ENCODE data around the genes TTF1 and GFI1B.

DNA sequence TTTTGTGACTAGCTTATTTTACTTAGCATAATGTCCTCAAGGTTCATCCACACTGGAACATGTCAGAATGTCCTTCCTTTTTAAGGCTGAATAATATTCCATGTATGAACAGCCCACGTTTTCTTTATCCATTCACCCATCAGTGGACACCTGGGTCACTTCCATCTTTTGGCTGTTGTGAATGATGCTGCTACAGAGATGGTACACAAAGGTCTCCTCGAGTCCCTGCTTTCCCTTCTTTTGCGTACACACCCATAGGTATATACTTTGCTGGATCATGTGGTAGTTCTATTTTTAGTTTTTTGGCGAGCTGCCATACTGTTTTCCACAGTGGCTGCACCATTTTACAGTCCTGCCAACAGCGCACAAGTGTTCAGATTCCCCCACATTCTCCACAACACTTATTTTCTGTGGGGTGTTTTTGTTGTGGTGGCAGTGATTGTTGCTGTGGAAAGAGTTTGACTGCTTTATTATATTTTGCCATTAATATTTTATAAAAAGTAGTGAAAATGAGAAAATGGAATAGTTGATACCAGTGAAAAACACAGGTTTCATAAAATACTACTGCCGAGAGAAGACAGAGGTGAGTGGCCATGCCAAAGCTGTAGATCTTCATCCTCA lies 16.2 kb downstream of the RAPGEF1 start:
- RRBS = no CpG with 5 or more reads among the region's 6 CpGs

- RRBS = no CpG with 5 or more reads among the region's 16 CpGs
Measured at GRCh38 chr9:132197763-132198130, 35.9 kb downstream of the NTNG2 start.

DNA sequence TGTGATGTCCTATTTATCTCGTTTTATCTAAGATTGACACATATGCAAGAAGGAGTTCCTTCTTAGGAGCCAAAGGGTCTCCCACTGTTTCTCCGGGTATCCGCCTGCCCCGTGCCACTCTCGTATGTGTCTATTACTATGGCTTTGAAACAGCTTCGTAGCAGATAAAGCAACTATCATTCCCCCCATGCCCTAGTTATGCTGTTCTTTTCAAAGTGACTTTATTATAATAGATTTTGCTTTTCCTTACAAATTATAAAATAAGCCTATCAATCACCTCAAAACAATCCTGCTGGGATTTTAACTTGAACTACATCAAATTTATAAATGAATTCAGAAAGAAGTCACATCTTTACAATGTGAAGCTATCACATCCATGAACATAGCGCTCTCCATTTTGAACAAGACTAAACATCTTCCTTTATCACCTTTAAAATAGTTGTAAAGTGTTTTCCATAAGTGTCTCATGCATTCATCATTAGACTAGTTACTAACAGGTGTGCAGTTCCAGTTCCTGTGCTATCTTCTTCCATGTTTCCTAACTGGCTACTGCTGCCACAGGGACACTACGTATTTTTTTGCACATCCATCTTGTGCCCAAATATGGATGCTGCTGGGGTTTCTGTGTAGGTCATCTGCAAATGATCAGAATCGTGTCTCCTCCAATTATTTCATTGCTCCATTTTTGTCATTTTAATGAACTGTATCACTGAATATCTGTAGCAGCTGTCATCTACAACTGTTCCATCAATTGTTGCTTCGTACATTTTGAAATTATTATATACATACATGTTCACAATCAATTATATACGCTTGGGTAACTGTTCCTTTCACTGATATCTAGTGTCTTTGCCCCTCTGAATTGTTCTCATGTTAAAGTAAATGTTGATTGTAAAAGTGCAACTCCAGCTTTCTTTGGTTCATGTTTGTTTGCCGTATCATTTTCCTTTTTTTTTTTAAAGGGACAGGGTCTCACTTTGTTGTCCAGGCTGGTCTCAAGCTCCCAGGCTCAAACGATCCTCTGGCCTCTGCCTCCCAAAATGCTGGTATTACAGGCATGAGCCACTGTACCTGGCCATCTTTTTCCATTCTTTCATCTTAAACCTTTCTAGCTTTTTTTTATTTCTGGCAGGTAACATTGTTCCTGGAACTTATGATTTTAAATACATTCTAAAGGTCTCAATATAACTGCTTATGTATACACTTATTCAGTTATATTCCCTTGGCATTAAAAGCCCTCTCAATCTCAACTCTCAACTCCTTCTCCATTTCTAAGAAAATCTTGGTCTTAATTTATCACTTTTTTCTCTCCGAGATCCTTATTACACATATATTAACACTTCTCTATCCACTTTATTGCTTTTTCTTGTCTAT lies 37.6 kb downstream of the SETX start:
- RRBS = no CpG with 5 or more reads among the region's 14 CpGs

DNA sequence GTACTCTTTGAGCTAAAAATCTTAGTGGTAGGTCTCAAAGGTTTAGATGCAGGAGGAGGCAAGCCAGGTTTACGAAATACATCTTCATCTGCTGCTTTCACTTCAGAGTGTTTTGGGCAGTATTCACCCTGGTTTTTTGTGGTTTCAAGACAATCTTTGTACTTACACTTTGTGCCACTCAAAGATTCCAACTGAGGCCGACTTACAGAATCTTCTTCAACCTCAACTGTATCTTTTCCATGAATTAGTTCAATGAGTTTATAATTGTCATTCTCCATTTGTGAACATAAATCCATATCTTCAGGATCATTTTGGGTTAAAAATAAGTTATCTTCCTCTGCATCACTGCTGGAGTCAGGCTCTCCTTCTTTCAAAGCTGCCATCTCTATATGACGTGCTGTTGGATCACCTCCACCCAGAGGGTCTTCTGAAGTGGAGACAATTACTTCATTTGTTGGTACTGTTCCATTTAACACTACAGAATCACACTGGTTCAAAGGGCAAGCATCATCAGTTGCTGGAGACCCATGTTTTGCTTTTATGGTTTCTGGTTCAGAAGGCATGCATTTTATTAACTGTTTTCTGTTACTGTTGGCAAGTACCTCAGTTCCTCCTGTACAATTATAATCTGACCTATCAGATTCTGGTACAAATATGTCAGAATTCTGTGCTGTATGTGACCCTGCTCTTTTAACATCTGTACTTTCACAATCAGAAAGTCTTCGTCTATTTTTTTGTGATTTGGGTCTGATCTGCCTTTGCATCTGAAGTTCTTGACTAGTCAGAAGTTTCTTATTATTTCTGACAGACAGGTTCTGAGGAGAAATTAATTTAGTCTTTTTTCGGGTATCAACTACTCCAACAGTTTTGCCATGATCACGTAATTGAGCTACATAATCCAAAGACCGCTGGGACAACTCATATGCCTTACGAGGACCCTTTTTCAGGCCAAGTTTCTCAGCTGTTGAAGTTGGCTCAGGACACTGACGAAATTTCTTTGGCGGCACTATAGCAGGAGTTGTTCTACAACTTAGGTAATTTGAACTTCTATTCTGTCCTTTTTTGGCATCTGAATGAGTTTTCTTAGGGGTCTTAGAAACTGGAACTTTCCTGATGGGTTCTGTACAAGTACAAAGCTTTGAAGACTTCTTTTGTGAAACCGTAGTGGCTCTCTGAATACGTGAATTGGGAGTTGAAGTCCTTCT lies 27.6 kb downstream of the SETX start:
- RRBS = no CpG with 5 or more reads among the region's 12 CpGs

GRCh38 chr9:132406652-132407192 lies at the start of gene TTF1:
Gene TTF1 (minus strand): TSS chr9:132406840.
- RRBS = 3% methylated on average over 2 of the region's 30 CpGs

- RRBS = 93% methylated on average over 3 of the region's 17 CpGs
Measured at GRCh38 chr9:132486972-132487384, 77.0 kb downstream of the CFAP77 start.

DNA sequence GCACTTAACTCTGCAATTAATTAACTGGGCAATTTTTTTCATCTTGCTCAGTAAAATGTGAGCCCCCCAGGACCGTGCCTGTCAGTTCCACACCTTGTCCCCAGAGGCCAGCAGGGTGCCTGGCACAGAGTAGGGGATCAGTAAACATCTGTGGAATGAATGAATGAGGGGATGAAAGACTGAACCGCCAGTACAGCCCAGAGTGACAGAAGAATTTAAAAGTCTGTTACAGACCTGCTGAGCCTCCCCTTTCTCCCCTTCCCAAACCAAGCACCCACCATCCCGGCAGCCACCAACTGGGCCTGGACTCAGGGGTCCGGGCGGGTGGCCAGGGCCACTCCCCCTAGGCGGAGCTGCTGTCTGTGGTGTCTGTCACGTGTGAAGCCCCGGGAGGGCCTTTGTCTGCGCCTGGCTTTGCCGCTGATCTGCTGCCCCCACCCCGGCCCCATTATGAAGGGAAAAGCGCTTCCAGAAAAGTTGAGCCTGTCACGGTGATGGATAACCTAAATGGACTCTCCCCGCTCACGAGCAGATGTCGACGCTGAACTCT lies 36.4 kb upstream of the BARHL1 start:
- RRBS = 7% methylated on average over 8 of the region's 17 CpGs

- RRBS = no CpG with 5 or more reads among the region's 10 CpGs
Measured at GRCh38 chr9:132639206-132639948, 30.4 kb downstream of the DDX31 start.

DNA sequence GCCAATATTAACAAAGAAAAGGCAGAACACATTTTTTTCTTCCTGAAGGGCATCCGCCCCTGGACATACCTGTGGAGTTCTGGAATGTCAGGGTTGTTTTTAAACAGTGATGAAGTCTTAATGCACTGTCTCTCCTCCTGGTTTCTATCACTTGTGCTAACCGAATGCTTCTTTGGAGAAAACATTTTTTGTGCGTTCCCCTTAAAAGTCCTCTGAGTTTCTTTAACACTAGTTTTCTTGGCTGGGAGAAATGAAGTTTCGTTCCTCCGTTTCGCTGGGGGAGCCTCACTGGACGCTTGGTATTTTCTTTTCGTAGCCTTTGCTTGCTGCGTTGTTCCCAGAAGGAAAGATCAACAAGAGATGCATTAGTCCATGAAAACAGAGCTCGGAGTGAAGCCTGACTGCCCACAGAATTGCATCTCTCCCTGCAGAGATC lies 7.4 kb downstream of the DDX31 start:
- RRBS = no CpG with 5 or more reads among the region's 10 CpGs

DNA sequence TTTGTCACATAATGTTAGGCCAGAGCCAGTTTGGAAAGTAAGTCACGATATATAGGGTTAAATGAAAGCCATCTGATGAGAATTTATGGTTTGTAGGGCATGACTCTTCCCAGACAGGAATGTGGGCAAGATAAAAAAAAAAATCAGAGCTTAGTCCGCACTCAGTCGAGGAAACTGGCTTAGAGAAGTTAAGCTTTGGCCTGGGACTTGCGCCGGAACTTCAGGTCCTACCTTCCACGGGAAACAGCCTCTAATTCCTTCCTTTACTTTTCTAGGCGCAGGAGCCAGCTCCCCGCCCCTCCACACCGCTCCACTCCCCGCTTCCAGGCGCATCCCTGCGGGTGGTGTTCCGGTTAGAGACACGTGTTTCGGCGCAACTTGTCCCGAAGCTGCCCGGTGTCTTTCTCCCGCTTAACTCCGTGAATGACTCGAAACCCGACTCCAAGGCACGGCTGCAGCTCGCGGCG lies 411 bp downstream of the DDX31 start:
- RRBS = 5% methylated on average over 17 of the region's 26 CpGs

DNA sequence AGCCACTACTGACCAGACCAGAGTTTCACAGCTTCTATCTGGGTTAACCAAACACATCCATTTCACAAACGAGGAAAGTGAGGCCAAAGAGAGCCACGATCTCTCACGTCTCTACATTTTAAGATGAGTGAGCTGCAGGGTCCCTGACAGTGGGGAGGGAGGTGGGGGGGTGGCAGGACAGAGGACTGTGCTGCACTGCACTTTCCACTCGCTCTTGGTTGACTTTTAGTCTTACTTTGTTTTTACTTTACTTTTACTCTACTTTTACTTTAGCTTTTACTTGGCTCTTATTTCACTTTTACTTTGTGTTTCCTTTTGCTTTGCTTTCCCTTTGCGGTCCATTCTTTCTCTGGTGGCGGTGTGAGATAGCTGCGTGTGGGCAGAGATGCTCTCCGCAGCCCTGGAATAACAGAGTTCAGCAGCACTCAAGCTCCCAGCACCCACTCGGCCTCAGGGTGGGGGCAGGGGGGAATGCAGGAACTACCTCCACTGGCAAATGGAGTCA lies 4.8 kb downstream of the AK8 start:
- RRBS = no CpG with 5 or more reads among the region's 9 CpGs

- RRBS = 7% methylated on average over 2 of the region's 36 CpGs
Measured at GRCh38 chr9:132943484-132944405, 671 bp downstream of the TSC1 start.

DNA sequence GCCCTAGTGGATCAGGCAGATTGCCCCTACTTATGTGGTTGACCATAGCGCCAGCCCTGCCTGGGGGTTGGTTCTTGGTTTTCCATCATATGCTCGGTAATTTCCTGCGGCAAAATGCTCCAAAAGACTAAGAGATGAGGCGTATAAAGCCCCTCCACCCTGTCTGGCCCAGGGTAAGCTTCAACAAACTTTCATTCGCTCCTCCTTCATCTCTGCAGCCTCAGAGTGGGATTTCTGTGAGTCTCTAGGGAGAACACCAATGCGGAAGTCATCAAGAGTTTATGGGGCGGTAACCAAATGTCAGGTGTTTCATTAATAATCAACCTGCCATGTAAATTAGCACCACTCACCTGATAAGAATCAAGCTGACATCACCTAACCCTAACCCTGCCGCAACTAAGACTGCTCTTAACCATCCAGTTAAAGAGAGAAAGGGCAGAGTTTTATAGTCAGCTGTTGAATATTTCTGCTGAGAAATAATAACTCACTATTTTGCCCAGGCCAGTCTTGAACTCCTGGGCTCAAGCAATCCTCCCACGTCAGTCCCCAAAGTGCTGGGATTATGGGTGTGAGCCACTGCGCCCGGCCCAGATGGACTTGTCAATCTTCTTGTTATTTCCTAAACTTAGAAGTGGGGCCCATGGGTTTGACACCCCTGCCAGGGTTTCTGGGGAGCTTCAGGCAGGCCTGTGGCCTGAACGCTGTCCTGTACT lies 7.8 kb upstream of the GFI1B start:
- RRBS = no CpG with 5 or more reads among the region's 12 CpGs

GRCh38 chr9:132978425-132978888 lies at the start of gene GFI1B:
Gene GFI1B (plus strand): TSS chr9:132978694.
- RRBS = no CpG with 5 or more reads among the region's 16 CpGs

DNA sequence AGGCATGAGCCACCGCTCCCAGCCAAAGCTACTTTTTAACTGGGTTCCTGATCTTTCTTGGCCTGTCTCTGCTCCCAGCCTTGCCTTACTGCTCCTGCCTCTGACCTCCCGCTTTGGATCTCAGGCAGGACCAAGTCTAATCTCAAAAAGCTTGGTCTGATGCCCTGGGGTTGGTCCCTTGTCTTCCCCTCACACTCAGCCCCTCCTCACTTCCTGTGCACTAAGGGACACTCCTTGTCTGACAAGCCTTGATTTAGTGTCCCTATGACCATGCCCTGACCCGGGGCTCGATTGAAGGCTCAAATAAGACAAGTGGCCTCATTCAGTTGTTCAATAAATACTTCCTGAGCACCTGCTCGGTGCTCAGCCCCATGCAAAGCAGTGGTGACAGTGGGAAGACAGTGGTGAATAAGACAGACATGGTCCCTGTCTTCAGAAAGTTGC lies 3.6 kb upstream of the GTF3C5 start:
- RRBS = no CpG with 5 or more reads among the region's 5 CpGs

DNA sequence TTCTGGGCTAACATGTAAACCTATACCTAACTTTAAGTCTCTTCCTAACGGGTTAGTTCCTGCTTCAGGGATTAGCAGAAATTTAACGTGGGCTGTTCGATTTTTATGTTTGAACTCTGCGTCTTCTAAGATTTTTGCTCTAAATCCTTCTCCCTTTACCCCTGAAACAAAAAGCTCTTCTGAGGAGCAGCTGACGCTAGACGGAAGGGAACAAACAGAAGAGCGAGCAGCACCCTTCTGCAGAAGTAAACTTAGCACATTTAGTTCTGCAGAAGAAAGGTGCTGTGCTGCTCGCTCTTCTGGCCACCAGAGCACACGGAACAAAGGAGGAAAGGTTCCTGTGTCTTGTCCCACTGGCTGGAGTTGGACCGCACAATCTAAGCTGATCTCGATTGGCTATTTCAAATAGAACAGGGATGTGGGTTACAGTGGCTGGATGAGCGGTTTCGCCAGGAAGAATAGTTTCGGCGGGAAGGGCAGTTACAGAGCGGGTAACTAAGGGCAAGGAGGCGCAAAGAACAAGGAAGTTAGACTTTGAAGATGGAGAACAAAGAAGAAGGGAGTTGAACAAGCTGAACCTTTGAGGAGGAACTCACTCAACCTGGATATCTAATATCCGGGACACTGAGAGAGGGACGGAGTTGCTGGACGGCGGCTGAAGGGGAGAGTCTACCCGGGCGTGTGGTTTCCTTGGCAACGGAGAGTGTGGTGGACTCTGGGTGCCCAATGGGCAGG lies 7.0 kb downstream of the GTF3C5 start:
- RRBS = 98% methylated on average over 5 of the region's 24 CpGs

- RRBS = no CpG with 5 or more reads among the region's 5 CpGs
Measured at GRCh38 chr9:133139893-133140194, 18.8 kb upstream of the RALGDS start.

DNA sequence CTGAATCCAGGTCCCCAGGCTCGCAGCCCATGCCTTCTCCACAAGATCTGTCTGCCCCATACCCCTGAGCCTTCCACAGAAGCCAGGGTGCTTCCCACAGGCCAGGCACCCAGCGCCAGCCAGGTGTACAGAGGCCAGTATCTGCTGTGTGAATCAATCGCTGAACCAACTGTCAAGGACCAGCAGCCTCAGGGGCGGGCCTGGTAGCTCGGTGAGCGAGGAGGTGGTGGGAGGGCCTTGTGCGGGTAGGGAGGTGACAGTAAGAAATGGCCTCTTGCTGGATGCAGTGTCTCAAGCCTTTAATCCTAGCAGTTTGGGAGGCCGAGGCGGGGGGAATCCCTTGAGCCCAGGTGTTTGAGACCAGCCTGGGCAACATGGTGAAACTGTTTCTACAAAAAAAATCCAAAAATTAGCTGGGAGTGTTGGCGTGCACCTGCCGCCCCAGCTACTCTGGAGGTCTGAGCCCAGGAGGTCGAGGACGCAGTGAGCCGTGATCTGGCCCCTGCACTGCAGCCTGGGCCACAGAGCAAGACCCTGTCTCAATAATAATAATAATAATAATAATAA lies 20.4 kb downstream of the GBGT1 start:
- RRBS = no CpG with 5 or more reads among the region's 14 CpGs

- RRBS = 53% methylated on average over 3 of the region's 58 CpGs
Measured at GRCh38 chr9:133143916-133144911, 19.5 kb downstream of the GBGT1 start.

DNA sequence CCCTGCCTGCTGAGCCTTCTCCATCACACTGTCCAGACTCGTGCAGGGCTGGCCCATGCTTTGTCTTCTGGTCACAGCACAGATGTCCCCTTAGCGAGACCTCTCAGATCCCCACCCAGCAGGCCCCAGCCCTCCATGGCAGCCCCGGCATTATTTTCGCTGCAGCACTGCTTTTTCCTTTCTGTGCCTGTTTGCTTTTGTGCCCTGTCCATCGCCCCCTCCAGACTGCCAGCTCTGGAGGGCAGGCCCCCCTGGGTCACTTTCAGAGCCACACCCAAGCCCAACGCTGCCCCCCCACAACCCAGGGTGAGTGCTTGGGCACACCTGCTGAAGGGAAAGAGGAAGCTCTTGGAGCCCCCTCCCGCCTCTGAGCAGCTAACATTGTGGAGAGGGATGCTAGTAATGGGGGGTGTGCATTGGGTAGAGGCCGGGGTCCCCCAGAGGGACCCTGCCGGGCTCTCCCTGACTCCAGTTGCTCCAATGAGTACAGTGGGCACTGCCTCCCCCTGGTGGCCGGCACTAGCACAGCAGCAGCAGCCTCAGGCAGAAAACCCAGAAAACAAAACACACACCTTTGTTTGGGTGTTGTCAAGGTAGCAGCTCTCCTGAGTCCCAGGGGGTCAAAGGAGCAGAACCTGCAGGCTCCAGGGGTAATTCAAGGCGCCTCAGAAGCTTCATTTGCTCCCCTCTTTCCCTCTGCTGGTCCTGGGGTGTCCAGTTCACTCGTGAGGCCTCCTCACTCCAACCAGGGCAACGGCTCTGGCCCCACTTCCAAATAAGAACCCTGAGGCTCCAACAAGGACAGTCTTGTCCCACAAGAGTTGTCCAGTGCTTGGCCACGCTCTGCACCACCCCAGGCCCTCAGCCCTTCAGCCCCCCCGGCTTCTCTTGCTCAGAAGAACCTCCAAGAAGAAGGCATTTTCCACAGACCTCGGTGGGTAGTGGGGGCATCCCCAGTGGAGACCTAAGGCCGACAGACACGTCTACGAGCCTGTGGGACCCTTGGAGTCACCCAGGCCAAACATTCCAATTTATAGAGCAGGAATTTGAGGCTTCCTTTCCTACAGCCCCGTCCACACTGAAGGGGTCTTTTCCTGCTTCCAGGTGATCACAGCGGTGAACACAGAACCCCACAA lies 16.2 kb downstream of the GBGT1 start:
- RRBS = 17% methylated on average over 2 of the region's 21 CpGs